NT2/D1 (cell line): ENCODE results near the genes ITGB6 and DPP4.

GRCh38 chr2:156333741-156334708 is 1.5 kb upstream of the NR4A2 start:
- RRBS, 2 experiments, result under 1 to 1% methylated on average over 6 of the region's 74 CpGs

DNA sequence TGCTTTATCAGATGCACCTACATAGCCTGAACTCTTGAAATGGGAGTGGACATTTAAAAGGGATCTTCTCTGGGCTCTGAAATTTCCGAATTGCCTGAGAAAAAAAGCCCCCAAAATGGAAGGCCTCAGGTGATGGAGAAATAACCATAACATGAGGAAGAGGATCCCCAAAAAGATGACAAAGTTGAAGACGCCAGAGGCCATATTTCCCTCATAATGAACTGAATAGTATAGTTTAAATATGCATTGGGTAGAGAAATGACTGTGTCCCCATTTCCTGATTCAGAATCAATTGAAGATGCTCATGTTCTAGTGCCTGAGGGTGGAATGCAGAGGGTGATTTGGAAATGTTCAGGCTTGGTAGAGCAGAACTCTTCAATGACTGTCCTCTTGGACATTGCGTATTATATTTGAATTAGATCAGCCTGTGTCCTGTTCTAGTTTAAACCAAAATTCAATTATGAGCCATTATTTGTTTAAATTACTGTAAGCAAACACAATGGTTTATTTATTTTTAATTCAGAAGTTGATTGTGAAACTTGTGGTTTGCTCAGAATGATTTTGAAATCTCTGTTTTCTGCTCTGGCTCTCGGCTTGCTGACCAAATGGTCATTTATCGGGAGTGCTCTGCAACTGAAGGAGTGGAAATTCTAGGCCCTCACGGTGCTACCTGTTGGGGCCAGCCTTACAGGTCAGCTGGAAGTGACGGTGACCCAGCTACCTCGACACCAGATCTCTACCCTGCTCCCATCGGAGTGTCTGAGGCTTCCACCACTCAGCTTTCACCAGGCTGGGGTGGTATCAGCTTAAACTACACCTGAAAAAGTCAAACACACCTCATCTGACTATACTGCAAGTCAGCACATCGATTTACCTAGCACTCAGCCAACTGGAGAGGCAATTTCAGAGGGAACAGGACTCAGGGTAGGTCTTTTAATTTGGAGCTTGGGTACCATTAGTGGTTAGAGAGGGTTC is 37.0 kb upstream of the GPD2 start:
- RRBS, 2 experiments, result no CpG with 5 or more reads among the region's 10 CpGs

DNA sequence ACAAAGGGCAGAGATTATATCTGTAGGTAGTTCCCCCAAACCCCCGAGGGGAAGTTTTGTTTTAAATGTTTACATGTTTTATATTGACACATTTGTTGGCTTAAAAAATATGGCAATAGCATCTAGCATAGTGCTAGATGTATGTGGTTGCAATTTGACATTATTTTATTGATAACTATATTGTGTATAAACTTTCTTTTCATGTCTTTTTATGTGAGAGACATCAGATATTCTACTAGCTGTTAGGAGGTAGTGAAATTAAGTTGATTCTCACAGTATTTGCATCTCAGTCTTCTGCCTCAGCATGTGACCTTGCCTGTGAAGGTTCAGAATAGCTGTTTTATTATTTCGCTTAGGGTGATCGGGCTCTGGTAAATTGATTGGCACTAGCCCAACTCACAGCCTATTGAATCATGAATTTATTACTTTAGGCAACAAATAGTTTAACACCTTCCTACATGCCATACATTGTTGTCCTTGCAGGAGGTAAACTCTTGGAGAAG is 101.8 kb downstream of the GPD2 start:
- RRBS, 2 experiments, result no CpG with 5 or more reads among the region's 3 CpGs

GRCh38 chr2:157173693-157174174 is 83.8 kb upstream of the GALNT5 start:
- RRBS, 2 experiments, result no CpG with 5 or more reads among the region's 5 CpGs

- RRBS, 2 experiments, result 96 to 97% methylated on average over 3 of the region's 15 CpGs
These were observed 28.1 kb downstream of the CYTIP start for GRCh38 chr2:157415542-157416359.

- RRBS, 2 experiments, result no CpG with 5 or more reads among the region's 10 CpGs
These were observed 163.5 kb upstream of the DAPL1 start for GRCh38 chr2:158631512-158632149.

GRCh38 chr2:158953807-158954221 is 14.6 kb upstream of the TANC1 start:
- RRBS, 2 experiments, result no CpG with 5 or more reads among the region's 1 CpG

- RRBS, 2 experiments, result 1 to 2% methylated on average over 7 of the region's 19 CpGs
These were observed 709 bp upstream of the TANC1 start for GRCh38 chr2:158967717-158968144.

DNA sequence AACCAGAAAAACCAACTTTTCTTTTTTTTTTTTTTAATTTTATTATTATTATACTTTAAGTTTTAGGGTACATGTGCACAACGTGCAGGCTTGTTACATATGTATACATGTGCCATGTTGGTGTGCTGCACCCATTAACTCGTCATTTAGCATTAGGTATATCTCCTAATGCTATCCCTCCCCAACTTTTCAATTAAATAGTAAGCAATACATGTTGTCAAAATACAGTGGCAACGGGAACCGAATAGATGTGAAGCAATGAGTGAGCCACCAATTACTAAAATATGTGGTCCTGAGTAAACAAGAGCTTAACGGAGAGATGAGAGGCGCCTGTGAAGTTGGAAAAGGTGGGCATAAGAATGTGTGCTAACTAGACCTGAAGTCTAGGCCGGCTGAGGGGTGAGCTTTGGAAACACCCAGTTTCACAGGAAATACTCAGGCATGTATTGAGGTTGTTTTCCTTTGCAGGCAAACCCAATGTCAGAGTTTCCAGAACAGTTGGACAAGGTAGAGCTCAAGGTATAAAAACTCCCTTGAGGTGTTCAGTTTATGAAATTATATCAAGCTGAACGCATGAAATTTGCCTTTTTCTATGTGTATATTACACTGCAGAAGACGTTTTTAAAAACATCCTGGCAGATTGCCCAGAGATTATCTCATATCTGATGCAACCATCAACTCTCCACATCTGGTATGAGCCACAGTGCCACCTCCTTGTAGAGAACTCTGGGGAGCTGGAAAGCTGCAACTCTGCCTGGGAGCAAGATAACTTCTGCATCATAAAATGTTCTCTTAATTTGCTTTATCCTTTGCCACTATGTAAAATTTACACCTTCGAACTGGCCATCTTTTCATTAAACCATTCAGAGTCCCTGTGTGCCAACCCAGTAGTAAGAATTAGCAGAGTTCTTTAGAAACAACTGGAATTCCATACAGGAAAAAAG is 3.8 kb upstream of the WDSUB1 start:
- RRBS, 2 experiments, result no CpG with 5 or more reads among the region's 10 CpGs

GRCh38 chr2:159497077-159497818 is 119.1 kb downstream of the BAZ2B start:
- RRBS, 2 experiments, result no CpG with 5 or more reads among the region's 2 CpGs

DNA sequence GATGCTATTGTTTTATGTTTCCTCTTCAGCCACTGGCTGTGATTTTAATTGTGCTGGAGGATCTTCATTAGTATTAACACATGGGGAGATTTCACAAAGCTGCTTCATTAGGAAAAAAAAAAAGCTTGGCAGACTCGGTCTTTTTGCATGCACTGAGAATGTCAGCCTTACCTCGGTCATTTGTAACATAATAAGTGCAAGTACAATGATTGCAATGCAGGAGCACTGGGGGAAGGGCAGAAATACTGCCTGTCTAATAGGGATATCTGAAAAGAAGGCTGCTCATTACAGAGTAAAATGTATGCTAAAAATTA is 1.3 kb upstream of the BAZ2B start:
- RRBS, 2 experiments, result no CpG with 5 or more reads among the region's 2 CpGs

DNA sequence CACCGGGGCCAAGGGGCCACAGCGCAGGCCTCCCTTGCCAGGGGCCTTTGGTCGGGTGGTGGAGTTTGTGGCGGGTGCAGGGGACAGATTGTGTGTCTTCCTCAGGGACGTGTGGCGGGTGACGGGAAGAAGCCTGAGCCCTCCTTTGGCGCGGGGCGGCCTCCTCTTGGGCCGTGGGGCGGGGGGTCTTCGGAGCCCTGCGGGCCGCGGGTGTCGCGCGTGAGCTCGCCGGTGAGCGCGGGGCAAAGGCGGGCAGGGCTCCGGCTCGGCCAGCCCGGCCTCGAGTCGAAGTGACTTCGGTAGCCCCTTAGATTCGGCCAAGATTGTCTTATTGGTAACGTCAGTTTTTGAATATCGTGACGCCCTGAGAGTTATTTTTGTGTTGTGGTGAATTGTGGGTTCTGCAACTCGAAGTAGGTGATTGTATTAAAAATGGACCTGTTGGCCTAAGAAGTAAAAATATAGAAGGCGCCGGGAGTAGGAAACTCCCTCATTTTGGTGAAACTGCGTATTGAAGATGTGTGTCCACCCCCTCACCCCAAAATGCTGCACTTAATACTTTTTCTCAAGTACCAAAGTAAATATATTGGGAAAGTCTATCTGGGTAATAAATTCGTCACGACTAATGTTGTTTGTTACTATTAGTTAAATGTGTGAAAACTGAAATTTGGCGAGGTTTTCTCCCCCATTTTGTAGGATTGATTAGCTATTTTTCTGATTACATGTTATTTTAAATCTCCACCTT is 673 bp downstream of the MARCHF7 start:
- RRBS, 2 experiments, result no CpG with 5 or more reads among the region's 41 CpGs

DNA sequence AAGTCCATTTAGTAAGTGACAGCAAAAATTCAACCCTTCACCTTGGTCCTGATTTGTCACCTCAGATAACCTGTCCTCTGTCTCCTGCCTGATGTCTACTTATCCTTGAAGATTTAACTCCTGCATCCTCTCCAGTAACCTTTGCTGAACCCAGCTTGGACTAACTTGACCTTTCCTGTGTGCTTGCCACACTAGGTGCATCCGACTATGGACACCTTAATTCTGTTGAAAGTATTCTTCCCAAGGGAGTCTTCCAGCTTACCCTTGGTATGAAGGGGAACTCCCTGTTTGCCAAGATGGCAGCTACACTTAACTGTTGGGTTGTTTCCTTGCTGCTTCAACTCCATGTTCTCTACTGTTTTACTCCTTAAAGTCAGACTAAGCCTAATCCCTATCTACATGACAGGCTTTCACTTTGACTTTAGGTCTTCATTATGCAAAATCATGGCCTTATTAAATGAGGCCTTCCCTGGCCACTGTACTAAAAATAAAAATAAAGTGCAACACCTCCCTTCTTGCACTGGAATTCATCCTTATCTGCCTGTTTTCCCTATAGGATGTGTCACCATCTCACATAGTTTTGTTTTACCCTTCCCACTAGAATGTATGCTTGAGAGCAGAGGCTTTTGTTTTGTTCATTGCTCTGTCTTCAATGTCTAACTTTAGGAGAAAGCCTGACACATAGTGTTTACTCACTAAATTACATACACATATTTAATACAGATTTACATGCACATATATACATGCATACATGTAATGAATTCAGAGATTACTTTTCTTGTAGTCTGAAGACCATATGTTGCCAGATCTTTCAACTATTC is 23.2 kb downstream of the CD302 start:
- RRBS, 2 experiments, result no CpG with 5 or more reads among the region's 1 CpG

- RRBS, 2 experiments, result 91% methylated on average over 3 of the region's 11 CpGs; no CpG with 5 or more reads in 1 of the 2 experiments
These were observed 1.0 kb downstream of the LY75 start for GRCh38 chr2:159903454-159904046.

- RRBS, 2 experiments, result no CpG with 5 or more reads among the region's 10 CpGs
These were observed at the start of gene ITGB6 for GRCh38 chr2:160199577-160200658. TSS of gene ITGB6 (minus strand) at chr2:160200272.

- RRBS, 2 experiments, result no CpG with 5 or more reads among the region's 3 CpGs
These were observed 2.6 kb downstream of the TANK start for GRCh38 chr2:161162500-161163470.

DNA sequence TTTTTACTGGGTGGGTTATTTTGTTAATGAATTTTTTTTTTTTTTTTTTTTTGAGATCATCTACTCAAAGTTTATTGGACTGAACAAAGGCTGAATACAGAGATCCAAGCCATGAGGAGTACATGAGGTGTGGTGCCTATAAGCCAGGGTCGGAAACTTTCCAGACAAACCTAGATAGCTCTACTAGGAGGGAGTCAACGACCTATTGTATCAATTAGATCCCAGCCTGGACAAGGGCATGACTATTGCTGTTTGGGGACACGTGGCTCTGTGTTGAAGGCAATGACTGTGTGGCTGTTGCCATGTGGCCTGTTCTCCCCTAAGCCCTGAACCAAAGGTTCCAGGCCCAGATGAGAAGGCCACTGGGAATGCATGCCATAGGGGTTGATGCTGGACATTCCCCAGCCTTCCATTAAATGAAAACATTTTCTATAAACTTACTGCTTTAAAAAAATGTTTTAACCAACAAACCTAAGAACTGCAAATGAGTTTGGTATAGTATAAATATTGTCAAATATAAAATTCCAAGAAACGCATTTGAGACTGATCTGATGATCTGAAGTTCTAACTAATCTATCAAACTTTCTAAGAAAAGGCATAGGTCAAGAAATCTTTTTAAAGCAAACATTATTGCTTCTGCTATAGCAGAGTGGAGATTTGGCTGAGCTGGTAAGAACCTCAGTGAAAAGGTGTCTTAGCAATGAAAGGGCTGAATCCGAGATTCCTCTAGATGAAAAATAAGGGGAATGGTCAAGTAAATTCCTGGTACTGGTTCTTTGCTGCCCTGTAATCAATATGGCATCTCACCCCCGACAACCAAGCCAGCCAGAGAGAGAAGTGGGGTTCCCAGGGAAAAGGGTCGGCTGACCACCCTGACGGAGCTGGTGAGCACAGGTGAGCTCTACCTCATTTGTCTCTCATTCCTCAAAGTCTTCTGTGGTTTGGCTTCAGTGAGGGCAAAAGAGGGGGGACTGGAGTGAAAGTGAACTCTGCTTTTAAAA is 31.5 kb downstream of the PSMD14 start:
- RRBS, 2 experiments, result no CpG with 5 or more reads among the region's 8 CpGs

- RRBS, 2 experiments, result 2% methylated on average over 20 to 25 of the region's 73 CpGs
These were observed at the start of gene DPP4 for GRCh38 chr2:162073836-162074737. TSS of gene DPP4 (minus strand) at chr2:162074215.